ENCODE measurements around the genes OR10A6 and NRIP3.

GRCh38 chr11:7573348-7574387, 59.9 kb downstream of the PPFIBP2 start:
- PRO-cap: no peak

- PRO-cap: no peak
Observed at GRCh38 chr11:7592598-7593281, 78.9 kb downstream of the PPFIBP2 start.

DNA sequence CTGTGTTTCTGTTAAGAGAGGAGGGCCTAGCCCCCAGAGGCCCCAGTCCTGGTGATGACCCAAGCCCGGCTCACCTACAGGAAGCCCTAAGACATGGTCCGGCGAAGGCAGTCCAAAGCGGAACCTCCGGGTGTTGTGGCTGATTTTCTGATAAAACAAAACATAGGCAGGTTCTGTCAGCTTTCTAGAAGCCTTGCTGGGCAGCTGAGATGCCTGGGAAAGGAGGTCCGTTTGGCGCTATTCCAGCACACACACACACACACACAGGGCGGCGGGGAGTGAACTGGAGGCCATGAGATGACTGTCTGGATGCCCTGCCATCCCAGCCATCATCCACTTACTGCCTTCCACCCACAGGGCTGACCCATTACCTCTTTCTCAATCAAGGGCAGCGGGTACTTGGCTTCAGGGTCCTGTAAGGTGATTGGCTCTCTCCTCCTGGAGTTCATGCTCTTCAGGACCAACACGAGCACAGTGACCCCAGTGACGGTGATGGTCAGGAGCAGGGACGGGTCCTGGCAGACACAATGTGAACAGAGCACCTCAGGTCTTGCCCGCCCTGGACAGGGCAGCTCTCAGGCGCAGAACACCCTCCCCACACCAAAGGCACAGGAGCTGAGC, 813 bp downstream of the CYB5R2 start:
- PRO-cap: no peak

DNA sequence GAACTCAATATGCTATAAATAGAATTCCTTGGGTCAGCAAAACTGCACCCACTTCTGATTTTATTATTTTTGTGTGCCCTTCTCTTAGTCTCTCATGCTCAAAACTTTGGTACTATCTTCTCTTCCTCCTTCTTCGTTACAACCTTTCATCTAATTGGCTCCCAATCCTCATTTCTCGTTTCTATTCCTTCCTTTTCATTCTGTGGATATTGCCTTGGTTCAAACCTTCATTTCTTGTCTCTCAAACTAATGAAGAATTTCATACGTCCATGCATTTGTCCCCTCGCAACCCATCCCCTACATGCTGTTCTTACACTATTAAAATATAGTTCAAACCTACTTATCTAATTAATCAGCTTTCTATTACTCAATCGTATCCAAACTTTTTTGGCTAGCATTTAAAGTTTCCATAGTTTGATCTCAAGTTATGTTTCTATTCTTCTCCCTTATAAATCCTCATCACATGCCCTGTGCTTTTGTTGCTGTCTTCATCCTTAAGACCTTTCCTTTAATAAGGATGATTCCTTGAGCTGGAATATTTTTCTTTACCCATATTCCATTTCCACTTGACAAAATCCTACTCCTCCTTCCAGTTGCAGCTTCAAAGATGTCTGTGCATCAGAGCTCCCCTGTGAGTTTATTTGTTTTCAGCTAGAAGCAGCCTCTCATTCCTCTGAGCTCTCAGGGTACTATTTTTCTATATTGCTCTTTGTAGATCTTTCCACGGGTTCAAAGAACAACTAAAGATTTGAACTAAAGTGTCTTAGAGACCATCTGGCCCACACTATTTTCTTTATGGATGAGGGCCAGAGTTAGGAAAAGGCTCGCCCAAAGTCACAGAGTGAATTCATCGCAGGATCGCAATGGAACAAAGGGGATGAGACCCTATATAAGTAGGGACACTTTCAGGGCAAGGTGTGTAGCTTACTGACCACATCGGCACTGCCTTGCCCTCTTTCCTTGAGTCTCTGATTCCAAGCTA, 8.4 kb downstream of the OVCH2 start:
- PRO-cap: no peak

- PRO-cap: no peak
Observed at GRCh38 chr11:7931137-7931658, at the start of gene OR10A6. OR10A6 (minus strand) TSS chr11:7931268.

DNA sequence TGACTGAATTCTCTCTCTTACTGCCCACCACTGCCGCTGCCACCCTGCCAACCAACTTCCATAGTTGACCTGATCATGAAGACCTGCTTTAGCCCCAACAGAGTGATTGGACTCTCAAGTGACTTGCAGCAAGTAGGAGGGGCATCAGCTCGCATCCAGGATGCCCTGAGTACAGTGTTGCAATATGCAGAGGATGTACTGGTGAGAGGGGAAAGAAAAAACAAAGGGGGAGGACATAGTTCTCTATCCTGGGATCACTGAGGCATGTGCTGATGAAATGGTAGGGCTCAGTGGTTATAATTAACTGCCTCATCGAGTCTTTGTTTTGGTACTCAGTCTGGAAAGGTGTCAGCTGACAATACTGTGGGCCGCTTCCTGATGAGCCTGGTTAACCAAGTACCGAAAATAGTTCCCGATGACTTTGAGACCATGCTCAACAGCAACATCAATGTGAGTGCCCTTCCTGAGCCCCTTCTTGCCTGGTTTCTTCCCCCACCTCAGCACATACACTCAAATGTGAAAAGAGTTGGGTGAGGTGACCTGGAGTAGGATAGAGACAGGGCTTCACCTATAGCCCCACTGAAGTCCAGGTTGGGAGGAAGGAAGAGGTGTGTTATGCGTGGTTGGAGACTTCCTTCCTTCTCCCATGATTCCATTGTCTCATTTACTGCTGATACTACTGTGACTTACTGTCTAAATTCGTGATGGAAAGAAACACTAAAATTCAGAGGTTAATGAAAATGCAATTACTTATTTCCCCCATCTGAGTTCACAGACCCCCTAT, 8.0 kb downstream of the EIF3F start:
- PRO-cap: no peak

DNA sequence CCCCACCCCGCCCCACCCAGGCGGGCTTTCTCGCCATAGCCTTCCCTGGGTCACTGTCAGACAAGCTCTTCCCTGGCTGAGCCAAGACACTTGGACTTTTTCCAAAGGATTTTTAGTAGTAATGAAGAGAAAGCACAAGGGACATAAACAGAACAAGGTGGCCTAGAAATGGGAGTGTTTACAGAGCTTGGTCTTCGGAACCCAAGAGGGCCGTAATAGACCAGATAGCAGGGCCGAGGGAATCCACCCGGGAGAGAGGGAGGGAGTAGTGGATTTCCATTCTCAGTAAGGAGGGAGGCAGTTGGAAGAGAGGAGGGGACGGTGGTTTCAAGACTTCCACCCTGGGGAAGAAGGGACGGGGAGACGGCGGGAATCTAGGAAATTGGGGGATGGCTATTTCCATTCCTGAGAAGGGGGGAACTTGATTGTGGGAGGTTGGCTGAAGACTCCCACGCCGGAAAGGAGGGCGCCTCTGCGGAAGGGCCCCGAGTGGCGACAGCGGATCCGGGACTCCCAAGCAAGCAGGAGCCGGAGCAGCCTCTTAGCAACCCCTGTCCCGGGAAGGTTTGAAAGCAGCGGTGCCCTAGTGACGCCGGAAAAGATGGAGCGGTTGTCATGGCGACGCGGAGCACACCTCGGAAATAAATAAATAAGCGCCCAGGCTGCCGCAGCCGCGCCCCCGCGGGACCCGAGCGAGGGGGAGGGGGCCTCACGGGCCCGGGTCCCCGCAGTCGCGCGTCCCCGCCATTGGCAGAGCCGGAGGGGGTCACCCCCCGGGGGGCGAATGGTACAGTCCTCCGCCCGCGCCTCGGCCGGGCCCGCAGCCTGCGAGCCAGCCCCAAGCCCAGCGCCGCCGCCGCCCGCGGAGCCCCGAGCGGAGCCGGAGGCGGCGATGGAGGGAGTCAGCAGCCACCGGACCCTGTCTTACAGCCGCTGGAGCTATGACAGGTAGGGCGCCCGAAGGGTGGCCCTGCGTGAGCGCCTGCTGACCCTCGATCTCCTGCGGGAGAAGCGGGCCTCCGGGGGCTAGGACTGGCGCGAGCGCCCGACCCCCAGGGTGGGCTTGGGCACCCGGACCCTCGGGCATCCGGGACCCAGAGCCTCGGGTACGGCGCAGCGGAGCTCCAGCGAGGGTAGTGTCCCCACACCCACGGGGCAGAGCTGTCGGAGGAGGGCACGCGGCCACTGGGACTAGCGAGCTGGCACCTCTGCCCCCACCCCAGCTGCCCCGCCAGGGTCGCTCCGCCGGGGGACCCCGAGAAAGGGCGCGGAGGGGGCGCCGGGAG, 31.7 kb downstream of the EIF3F start:
- PRO-cap: unidirectional peak, plus-strand start at position 877 of the sequence

DNA sequence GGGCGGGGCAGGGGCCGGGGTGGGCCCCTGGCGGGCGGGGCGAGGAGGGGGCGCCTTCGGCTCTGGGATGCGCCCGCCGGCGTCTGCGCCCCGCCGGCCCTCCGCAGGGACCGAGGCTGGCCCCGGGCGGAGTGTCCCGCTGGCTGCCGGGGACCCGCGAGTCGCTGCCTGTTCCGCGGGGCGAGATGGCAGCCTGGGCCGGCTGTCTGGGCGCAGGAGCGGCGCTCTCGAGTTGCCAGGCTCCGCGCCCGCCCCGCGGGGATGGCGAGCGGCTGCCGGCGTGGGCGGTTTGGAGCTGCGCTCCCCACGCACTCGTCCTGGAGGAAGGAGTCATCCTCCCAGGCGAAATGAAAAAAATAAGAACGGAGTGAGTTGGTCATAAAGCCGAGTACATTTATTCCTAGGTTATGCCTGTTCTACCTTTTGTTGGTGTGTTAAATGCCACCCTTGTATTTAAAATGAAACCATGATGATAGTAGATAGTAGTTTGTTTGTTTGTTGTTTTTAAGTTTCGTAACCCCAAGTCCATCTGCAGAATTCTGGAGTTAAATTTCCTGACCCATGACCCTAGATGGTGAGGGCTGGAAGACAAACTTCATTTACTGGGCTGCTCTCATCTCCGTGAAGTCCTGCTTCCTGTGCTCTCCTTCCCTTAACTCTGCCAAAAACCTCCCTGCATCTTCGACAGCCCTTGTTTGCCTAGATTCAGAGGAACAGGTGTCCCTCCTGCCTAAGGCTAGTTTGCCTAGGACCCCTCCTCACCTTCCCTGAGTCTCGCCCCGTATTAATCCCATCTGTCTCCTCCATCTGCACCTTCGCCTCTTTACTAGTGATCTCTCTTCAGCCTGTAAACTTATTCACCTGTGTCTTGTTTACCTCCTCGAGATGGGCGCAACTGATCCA, 32.8 kb downstream of the EIF3F start:
- PRO-cap: unidirectional peak, minus-strand start at position 263 of the sequence

- PRO-cap: no peak
Observed at GRCh38 chr11:8258789-8259354, 4.8 kb downstream of the LMO1 start.

DNA sequence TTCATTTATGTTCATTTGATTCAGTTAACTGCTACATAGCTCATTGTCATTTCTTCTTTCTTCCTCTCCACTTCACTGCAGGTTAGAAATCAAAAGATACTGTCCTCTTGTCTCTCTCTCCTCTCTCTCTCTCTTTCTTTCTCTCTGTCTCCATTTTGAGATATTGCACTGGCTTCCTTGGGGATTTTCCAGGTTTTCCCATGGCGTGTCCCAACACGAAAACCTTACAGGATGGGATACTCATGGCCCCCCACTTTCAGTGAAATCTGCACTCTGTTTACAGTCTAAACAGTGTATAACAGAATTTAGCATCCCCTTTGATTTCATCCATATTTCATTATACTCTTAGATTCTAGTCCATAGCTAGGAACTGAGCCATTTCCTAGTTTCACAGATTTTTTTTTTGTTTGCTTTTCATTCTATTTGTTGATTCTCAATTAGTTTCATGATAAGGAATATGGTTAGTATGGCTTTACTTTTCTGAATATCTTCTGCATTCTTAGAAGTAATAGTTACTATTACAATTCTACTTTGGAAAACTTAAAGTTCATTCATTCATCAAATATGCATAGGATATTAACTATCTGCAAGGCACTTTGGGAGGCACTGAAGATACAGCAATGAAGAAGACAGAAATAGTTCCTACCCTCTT, 31.7 kb downstream of the STK33 start:
- PRO-cap: no peak

DNA sequence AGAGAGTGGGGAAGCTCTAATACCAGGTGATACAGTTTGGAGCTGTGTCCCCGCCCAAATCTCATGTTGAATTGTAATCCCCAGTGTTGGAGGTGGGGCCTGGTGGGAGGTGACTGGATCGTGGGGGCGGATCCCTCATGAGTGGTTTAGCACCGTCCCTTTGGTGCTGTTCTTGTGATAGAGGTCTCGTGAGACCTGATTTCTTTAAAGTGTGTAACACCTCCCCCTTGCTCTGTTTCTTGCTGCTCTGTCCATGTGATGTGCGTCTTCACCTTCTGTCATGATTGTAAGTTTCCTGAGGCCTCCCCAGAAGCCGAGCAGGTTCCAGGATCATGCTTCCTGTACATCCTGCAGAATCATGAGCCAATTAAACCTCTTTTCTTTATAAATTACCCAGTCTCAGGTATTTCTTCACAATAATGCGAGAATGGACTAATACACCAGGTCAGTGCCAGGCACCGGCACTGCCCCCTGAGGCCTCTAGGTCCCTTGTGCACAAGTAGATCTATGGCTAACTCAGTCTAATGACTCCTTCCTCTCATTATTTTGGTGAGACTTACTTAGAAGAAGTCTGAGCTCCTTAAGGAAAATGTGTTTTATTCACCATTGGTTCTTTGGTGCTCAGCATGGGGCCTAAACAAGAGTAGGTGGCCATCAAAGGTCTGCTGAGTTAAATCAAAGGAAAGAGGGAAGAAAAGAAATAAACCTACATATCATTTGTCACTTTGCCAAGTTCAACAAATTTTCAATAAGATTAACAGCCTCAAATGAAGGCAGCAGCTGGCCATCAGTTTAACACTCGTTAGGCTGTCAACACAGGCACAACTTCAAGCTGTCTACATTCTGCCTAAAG, 40.6 kb downstream of the TRIM66 start:
- PRO-cap: no peak

DNA sequence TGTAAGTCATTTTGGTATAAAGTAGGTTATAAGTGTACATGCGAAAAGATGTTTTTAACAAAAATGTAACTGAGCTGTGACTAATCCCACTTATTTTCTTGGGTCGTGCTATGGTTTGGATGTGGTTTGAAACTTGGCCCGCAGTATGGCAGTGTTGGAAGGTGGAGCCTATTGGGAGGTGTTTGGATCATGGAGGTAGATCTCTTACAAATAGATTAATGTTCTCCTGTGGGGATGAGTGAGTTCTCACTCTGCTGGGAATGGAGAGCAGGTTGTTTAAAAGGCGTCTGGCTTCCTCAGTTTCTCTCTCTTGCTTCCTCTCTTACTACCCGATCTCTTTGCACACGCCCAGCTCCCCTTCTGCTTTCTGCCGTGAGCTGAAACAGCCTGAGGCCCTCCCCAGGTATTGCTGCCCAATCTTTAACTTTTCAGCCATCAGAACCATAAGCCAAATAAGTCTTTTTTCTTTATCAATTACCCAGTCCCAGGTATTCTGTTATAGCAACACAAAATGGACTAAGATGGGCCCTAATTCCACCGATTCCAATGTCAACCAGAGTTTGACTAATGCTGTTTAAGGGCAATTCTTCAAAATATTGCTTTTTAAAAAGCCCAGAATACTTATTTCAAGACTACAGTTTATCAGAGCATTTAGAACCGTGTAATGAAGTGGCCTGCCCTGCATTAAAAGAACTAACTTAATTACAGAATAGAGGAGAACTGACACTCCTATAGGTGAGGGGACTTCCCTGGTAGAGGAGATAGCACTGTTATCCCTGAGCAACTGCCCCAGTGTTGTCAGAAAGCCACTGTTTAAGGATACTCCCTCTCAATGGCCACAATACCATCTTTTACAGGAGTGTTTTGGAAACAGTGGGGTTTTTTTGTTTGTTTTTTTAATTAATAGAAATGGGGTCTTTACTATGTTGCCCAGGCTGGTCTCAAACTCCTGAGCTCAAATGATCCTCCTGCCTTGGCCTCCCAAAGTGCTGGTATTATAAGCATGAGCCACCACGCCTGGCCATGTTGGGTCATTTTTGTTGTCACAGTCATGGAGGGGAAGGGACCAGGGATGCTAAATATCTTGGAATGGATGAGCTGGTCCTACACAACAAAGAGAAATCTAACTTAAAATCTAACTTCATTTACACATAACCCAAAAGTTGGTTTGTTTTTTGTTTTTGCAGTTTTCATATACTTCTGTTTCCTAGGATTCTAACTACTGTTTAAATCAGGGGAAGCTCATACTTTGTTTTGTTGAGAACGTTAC, 7.6 kb downstream of the RPL27A start:
- PRO-cap: no peak

DNA sequence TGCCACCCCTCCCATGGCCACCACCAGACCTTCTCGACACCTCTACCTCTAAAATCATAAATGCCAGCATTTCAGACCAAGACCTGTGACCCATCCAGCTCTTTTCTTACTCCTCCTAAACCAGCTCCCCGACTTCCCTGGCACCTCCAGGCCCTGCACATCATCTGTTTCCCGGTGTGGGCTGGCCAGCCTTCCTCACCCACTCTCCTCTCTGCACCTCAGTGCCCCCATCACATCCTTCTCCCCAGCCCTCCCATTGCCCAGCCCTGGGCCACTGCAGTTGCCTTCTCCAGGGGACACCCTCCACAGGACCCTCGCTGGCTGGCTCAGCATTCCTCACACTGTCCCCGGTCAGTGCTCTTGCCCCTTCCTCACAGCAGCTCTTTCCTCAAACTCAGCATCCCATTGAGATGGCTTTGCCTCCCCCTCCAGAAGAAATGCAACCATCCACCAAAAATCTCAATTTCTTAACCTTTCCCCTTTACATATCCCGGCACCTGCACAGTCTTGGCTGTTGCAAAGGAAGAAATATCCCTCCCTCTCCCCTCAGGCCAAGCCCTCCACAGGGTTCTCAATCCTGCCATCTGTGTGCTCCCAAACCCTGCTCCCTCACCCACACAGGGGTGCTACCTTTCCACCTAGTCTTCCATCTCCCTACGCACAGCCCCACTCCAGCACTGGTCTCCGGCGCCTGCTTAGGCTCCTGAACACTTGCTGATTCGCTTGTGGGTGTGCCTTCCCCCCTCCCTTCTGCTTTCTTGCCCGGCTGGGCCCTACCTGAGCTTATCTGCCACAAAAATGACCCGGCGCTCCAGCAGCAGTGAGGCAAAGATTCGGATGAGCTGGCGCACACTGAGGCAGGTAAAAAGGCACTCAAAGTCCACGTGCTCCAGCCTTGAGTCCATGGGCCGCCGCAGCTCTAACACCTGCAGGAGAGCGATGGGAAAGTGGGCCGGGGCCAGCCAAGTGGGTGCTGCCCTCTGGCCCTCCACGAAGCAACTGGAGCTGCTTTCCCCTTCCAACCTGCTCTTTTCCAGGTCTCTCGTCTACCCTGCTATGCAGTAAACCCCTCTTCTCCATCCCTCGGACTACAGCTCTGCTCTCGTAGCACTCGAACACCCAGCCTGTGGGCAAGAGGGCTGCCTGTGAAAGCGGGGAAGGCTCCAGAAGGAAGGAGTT, 19.6 kb downstream of the RPL27A start:
- PRO-cap: unidirectional peak, minus-strand start at position 1,044 of the sequence

GRCh38 chr11:8718953-8719731, 36.5 kb downstream of the RPL27A start:
- PRO-cap: no peak

DNA sequence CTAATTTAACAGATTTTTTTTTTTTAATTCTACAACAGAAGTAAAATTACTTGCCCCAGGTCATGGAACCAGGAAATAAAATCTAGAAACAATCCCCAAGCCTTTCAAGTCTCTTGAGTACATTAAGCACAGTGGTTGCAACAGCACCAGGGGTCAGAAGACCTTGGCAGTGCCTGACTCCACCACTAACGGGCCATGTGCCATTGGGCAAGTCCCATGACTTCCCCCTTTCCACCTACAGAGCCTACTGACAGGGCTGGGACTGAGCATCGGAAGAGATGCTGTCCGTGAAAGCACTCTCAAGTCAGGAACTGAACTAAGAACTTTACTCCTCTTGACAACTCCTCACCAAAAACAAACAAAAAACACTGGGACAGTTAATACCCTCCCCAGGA, 2.0 kb upstream of the DENND2B start:
- PRO-cap: no peak

GRCh38 chr11:9003362-9004302, at the start of gene NRIP3:
NRIP3 (minus strand) TSS chr11:9004001.
- PRO-cap: bidirectional peak, plus-strand start at chr11:9004161, minus-strand start at chr11:9004001

- PRO-cap: no peak
Observed at GRCh38 chr11:9137685-9138178, 46.3 kb upstream of the SCUBE2 start.

- PRO-cap: bidirectional peak, plus-strand start at chr11:9364558, minus-strand start at chr11:9364508
Observed at GRCh38 chr11:9364038-9365131, 20.1 kb upstream of the IPO7 start.

DNA sequence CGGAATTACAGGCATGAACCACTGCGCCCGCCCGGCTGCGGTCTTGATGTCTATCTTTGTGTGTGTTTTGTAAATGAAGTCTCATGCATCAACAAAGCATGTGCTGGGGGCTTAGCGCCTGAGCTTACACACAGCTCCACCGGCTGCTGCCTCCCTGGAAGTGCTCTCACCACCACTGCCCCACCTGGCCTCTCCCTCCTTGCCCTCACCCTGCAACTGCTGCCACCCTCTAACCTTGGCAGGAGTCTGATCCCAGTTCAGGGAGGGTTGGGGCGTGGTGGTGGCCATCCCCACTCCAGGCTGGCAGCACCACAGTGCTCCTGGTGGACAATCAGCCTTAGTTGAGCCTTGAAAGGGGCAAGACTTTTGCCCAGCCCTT, 42.6 kb upstream of the WEE1 start:
- PRO-cap: no peak

- PRO-cap: no peak
Observed at GRCh38 chr11:9551756-9552637, 21.5 kb upstream of the WEE1 start.

All from ureter (tissue), 1 donor.